Lung (tissue), 4 donors: Measurements from ENCODE around the gene PCGF5.

- PRO-cap, result no peak
- RAMPAGE, long total RNA, result no peak
- RRBS, result no CpG with 5 or more reads among the region's 7 CpGs
These were observed 19.5 kb downstream of the ACTA2 start for GRCh38 chr10:88932877-88933725.

- PRO-cap, result no peak
- RAMPAGE, long total RNA, result no peak
- RRBS, result no CpG with 5 or more reads among the region's 1 CpG
These were observed 12.2 kb downstream of the ACTA2 start for GRCh38 chr10:88940378-88940751.

- PRO-cap, result no peak
- RAMPAGE, long total RNA, result no peak
- RRBS, result no CpG with 5 or more reads among the region's 3 CpGs
These were observed 7.7 kb downstream of the ACTA2 start for GRCh38 chr10:88944845-88945312.

- PRO-cap, result no peak
- RAMPAGE, long total RNA, result no peak
- RRBS, result no CpG with 5 or more reads among the region's 10 CpGs
These were observed 15.6 kb upstream of the FAS start for GRCh38 chr10:88974612-88975723.

GRCh38 chr10:88983126-88983603, 7.4 kb upstream of the FAS start:
- PRO-cap, result no peak
- RAMPAGE, long total RNA, result no peak
- RRBS, result no CpG with 5 or more reads among the region's 2 CpGs

GRCh38 chr10:88989740-88989866, 995 bp upstream of the FAS start:
- PRO-cap, result no peak
- RAMPAGE, long total RNA, result no peak
- RRBS, result no CpG with 5 or more reads among the region's 1 CpG

GRCh38 chr10:89277932-89278776, 23.7 kb upstream of the IFIT2 start:
- PRO-cap, result no peak
- RAMPAGE, long total RNA, result no peak
- RRBS, result no CpG with 5 or more reads among the region's 2 CpGs

DNA sequence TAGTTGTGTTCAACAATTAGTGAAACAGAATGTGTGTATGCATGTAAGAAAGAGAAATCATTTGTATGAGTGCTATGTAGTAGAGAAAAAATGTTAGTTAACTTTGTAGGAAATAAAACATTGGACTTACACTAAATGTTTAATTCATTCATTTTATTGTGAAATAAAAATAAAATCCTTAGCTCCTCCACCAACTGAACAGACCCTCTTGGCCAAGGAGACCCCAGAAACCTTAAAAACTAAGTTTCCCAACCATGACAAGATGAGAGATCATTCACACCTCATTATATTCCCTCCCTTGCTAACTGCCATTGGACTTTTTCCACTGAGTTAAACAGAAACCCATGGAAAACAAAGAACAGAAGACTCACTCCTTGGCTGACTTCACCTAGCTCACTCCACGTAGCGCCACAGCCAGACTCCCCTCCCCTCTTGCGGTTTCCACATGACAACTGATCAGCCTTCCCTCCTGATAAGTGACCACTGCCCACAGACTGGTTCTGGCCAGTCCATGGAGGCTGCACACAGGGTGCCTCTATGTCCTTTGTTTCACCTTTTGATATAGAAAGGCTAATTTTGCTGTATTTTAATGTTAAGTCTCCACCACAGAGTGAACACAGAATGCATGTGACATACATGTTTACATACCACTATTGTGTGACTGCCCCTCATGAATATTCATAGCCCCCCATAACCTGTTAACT, 10.4 kb upstream of the IFIT5 start:
- PRO-cap, result no peak
- RAMPAGE, long total RNA, result no peak
- RRBS, result no CpG with 5 or more reads among the region's 3 CpGs

DNA sequence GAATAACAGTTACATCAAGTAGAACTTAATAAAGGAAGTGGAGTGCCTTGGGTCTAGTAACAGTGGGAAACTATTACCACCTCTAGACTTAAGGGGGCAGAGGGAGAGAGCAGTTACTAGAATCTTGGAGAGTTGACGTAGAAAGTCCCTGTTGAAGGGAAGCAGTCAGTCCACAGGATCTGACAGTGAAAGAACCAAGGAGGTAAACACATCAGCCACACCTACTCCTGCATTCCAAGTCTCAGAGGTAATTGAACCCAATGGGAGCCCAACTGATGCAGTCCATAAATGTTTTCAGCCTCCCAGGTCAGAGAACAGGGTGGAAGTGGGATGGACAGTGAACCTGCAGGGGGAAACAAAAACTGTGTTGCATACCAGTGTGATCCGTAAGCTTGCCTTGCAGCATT, 57.3 kb downstream of the SLC16A12 start:
- PRO-cap, result no peak
- RAMPAGE, long total RNA, result no peak
- RRBS, result no CpG with 5 or more reads among the region's 2 CpGs

DNA sequence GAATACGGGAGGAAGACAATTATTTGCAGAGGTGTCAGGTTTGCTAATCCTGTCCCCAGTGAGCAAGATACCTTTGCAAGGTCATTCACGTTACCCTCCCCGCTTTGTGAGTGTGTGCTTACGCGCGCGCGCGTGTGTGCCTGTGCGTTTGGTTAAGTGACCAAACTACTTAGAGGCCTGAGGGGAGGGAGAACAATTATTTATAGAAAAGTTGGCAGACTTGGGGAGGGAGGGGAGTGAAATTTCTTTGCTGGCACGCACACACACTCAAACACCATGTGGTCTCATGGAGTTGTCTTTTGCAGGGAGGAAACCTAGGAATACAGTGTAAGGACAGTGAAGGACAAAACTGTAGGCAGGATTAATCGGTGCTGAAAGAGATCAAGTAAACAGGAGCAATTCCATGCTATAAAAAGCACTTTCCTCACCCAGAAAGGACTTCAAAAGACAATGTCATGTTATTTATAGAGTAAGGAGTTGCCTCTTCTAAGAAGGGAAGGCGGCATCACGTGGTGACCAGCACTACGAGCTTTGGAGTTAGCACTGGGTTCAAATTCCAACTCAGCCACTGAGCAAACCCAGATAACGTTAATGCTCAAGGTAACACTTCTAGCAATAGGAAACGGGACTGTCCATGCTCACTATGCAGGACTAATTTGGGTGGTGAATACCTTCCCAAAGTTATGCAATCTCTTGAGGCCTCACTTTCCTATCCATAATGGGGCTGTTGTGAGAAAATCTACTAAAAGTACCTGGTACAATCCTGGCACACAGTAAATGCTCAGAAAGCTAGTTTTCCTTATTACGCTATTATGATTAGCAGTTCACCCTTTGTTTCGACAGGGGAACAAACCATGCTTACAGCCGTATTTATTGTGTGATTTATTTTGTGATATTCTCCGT, 629 bp upstream of the PANK1 start:
- PRO-cap, result no peak
- RAMPAGE, long total RNA, result no peak
- RRBS, result no CpG with 5 or more reads among the region's 21 CpGs

- PRO-cap, result no peak
- RAMPAGE, long total RNA, result no peak
- RRBS, result no CpG with 5 or more reads among the region's 2 CpGs
These were observed 37.3 kb downstream of the KIF20B start for GRCh38 chr10:89738624-89739181.

DNA sequence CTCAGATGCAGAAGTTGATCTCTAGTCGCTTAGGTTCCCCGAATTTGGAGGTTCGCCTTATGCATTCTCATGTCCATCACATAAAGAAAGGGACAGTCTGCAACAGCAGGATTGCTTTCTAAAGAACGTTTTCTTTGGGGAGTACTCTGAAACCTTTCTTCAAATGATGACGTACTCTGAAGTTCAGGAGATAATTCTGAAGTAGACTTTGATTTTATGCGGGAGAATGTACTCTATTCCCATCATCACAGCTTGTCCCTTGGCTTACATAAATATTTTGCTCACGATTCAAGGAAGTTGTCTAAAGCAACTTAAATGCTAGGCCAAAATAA, 404.2 kb downstream of the HTR7 start:
- PRO-cap, result no peak
- RAMPAGE, long total RNA, result no peak
- RRBS, result no CpG with 5 or more reads among the region's 7 CpGs

DNA sequence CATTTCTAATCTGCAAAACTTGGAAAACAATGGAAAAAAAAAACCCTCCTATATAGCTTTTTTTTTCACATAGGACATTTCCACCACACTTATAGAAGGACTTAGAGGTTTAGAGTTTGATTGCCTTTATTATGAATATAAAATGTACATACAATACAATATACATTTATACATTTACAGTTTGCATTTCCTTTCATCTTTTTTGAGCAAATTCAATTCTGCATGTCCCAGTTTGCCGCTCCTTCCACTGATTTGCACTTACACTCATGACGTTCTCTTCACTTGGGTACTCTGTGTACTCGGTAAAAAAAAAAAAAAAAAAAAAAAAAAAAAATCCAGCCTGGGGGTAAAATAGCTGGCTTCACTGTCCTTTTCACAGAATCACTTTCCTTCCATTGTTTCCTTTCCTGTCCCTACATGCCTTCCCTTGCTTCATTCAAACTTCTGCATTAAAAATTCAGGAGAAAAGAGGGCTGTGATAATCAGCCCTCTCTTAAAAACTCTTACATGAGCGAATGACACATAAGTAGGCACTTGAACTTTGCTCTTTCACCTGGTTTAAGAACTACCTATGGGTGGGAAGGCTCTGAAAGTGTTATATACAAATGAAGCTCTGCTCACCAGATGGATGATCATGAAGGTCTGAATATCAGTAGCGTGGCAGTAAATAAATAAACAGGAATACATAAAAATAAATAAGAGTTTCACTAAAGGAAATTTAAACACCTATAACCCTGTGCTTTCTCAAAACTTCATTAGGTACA, 8.7 kb downstream of the ANKRD1 start:
- PRO-cap, result no peak
- RAMPAGE, long total RNA, result no peak
- RRBS, result no CpG with 5 or more reads among the region's 5 CpGs

DNA sequence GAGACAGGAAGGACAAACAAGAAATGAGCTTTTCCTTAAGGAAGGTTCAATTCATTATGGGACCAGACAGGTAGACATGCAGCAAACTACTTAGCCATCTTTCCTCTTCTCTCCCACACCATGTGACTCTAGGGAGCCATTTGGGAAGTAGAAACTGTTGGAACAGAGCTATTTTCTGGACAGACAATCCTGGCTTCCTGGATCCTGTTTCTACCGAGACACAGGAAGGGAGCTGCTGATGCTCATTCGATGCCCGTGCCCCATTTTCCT, 46.0 kb upstream of the ANKRD1 start:
- PRO-cap, result no peak
- RAMPAGE, long total RNA, result no peak
- RRBS, result no CpG with 5 or more reads among the region's 3 CpGs

- PRO-cap, result bidirectional peak, plus-strand start at chr10:91220687, minus-strand start at chr10:91220537
- RAMPAGE, long total RNA, result no peak
- RRBS, result 2% methylated on average over 36 of the region's 72 CpGs
These were observed at the start of gene PCGF5 for GRCh38 chr10:91219945-91220985. Gene PCGF5, plus strand, starts transcription at chr10:91220663.

GRCh38 chr10:91223664-91223998, 3.2 kb downstream of the PCGF5 start:
- PRO-cap, result no peak
- RAMPAGE, long total RNA, result no peak
- RRBS, result no CpG with 5 or more reads among the region's 1 CpG

GRCh38 chr10:91225464-91226183, 5.2 kb downstream of the PCGF5 start:
- PRO-cap, result no peak
- RAMPAGE, long total RNA, result no peak
- RRBS, result no CpG with 5 or more reads among the region's 5 CpGs

DNA sequence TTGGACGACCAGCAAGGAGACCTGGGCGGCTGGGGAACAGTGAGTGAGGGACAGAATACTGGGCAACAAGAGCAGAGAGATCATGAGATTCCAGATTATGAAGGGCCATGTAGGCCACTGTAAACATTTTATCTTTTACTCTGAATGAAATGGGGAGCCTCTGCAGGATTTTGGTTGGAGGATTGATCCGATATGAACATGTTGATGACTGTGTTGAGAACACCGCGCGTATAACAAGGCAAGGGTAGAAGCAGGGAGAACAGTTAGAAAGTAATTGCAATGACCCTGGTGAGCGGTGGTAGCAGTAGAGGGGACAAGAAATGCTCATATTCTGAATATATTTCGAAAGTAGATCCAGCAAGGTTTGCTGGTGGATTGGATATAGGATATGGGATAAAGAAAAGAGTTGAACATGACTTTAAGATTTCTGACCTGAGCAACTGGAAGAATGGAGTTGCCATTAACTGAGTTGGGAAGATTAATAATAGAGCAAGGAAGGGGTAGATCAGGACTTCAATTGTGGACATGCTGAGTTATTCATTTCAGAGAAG, 24.0 kb downstream of the PCGF5 start:
- PRO-cap, result no peak
- RAMPAGE, long total RNA, result no peak
- RRBS, result no CpG with 5 or more reads among the region's 8 CpGs

DNA sequence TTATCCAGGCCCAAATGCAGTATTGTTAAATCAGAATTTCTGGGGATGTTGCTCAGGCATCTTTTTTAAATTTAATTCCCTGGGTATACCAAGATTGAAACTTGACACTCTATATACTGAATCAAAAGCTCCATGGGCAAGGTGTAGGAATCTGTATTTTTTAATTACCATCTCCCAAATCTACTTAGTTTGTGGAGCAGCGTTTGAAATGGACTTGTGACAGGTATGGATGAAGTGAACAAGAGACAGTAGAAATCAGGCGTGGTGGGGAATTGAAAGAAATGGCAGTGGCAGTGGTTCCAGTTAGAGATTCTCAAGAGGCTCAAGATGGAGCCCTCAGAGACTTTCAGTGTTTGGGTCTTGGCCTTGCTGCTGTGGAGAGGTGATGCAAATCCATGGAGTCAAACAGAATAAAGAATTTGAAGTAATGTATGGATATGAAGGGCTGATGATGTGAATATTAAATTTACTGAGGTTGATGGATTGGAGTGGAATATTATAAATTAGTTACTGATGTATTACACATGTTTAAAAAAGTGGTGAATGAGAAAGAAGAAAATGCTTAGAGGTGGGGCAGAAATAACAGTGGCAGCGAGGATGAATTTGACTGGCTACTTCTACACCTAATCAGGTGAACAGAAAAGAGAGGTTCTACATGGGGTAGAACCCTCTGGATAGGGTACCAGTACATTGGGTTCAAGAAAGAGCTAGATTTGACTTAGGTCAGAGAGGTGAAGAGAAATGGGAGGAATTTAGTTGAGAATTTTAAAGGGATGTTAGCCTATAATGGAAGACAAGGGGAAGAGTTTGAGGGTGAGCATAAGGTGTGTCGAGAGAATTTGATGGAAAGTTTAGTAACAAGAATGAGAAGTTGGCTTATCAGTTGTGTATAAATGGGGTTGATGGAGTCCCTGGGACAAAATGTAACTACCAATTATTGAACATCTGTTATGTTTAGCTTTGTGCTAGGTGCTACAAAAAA, 3.6 kb downstream of the HECTD2 start:
- PRO-cap, result no peak
- RAMPAGE, long total RNA, result no peak
- RRBS, result no CpG with 5 or more reads among the region's 4 CpGs

DNA sequence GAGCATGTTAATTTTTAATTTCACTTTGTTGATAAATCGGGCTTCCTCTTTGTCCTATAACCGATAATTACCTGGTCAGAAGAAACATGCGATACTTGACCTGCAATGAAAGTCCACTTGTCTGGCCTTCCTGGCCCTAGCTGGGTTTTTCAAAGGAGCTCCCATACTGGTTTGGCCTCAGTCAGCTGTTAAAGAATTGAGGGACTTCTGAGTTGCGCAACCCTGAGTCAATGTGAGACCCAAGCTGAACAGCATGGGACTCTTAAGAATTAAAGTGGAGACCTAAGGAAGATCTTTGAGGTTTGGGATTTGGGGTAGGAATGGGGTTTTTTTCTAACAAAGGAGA, 76.0 kb downstream of the PPP1R3C start:
- PRO-cap, result no peak
- RAMPAGE, long total RNA, result no peak
- RRBS, result no CpG with 5 or more reads among the region's 4 CpGs